ENCODE measurements around a stretch of chr22.

DNA sequence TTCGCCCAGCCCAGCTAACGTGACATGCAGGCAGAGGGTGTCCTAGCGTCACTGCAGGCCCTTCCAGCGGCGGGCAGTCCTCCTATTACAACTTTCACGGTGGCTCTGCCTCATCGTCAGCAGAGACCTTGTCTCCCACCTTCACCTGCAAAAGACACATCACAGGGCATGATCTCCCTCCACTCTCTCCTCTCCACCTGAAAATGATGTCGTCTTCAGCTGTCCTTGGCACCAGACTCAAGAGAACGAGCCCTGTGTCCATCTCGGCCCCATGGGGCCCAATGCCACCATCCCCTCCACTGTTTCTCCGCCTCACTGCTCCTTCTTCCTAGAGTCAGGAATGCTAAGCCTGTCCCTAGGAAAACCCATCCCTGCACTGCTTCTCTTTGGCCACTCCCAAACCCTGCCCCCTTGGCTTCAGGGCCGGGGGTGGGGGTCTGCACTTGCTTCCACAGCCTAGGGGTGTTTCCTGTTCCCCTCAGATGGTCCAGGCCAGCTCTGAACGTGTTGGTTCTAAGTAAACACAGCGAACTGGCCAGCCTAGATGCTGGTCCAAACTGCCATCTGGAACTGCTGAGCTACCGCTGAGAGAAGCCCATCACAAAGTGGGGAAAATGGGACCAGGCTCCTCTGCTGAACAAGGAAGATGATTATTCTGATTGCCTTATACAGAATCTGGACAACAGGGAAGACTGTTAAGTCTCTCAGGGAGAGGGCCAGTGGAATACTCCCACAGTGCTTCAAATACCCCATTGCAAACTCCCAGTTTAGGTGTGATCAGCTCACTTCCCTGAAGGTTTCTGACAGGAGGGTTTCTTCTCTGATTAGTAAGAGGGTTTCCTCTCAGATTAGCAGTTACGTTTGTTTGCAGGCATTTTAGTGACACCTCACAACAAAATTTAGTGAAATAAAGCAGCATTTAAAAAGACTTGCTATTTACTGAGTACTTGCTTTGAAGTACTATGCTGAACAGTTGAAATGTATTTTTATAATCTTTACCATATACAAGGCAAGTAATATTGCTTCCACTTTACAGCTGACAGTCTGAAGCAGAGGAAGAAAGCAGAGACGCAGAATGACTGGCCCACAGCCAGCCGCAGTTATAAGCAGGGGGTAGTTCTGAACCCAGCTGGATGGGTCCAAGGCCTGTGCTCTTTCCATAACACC lies 23.5 kb upstream of the YPEL1 start:
- PRO-cap = no peak

DNA sequence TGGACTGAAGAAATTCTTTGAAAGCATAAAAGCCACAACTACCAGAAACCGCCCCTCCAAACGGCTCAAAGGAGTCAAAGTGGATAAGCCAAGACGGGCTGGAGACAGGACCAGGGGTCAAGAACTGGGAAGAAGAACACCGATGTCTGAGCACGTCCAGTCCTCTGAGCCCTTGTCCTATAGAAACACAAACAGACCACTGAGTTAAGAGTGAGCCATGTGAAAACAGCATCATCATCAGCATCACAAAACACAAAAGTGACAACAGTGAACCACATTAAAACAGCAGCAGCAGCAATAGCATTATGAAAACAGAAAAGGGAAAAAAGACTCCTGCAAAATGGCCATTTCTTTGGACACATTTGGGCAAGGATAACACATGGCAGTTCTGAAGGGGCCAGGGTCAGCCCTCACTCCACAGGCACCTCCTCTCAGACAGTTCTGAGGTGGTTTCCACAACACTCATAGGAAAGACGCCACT lies 28.5 kb upstream of the YPEL1 start:
- PRO-cap = no peak

- PRO-cap = no peak
Observed at GRCh38 chr22:21802347-21802951, 65.0 kb downstream of the MAPK1 start.

GRCh38 chr22:21817026-21817820 lies 50.2 kb downstream of the MAPK1 start:
- PRO-cap = no peak

- PRO-cap = no peak
Observed at GRCh38 chr22:21831981-21833007, 35.2 kb downstream of the MAPK1 start.

DNA sequence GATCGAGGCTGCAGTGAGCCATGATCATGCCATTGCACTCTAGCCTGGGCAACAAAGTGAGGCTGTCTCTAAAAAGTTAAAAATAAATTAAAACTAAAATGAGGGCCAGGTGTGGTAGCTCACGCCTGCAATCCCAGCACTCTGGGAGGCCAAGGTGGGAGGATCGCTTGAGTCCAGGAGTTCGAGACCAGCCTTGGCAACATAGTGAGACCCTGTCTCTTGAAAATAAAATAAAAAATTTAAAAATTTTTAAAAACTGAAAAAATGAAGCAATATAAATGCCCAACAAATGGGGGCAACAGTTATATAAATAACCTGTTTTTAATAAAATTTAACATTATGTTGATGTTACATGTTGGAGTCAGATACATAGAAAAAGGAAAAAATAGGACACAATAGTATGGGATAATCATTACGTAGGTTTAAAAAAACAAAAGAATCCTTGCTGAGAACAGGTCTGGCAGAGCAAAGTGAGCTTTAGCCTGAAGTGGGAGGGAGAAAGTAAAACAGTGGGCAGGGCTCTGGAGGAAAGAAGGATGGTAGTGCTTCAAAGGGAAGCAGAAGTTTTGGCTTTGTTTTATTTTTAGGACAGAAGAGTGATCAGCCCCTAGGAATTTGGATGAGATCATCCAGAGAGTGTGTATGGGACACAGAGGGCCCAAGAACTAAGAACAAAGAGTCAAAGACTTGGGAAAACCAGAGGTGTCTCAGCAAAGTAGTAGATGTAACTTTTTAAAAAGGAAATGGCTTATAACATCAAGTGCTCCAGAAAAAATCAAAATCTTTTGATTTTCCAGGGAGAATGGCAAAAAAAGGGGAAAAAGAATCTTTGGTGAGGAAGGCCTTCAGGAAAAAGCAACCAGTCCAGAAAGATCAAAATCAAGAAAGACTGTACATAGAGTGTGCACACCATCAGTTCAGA lies 30.4 kb downstream of the MAPK1 start:
- PRO-cap = no peak

- PRO-cap = no peak
Observed at GRCh38 chr22:21842951-21843864, 24.2 kb downstream of the MAPK1 start.

DNA sequence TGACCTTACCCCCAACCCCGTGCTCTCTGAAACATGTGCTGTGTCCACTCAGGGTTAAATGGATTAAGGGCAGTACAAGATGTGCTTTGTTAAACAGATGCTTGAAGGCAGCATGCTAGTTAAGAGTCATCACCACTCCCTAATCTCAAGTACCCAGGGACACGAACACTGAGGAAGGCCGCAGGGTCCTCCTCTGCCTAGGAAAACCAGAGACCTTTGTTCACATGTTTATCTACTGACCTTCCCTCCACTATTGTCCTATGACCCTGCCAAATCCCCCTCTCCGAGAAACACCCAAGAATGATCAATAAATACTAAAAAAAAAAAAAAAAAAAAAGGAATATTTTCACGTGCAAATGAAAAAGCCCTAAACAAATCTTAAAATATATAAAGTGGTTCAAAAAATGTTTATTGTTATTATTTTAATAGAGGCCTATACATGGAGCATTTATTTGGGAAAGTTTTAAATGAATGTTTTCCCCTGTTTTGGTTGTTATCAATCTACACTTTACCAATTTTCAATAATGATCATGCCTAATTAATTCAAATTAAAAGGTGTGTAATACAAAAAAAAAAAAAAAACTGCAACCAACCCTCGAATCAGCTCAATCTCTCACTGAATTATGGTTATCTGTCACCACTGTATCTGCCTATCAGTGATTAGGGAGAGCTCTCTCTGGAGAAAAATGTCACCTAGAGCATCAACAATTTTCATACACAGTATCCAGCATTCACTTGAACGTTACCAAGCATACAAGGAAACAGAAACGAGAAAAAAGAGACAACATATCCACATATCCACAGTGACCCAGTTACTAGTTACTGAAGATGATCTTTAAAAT lies 19.1 kb downstream of the MAPK1 start:
- PRO-cap = no peak

GRCh38 chr22:22037245-22037787 lies 54.7 kb upstream of the TOP3B start:
- PRO-cap = no peak

GRCh38 chr22:22061448-22061970 lies 78.9 kb upstream of the TOP3B start:
- PRO-cap = no peak

- PRO-cap = no peak
Observed at GRCh38 chr22:22117815-22118535, 126.6 kb upstream of the VPREB1 start.

- PRO-cap = no peak
Observed at GRCh38 chr22:22156680-22157533, 87.7 kb upstream of the VPREB1 start.

DNA sequence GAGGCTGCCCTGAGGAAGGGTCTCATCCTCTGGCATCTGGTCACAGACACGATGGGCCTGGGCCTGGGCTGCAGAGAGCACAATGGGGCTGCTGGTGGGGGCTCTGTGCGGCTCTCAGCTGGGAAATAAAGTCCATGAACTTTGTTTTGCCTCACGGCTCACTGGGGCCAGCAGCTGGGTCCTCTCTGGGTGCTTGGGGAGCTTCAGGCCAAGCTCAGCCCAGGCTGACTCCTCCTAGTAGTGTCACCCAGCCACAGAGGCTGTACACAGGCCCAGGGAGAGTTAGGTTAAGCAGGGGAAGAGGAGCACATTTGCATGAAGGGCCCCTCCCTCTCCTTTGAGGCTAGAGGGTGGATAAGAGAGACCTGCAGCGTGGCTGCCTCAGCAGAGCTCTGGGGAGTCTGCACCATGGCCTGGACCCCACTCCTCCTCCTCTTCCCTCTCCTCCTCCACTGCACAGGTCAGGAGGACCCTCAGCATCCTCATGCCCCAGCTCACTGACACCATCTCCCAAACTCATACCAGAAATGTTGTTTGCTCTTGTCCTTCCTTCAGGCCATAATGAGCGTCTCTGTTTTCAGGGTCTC lies 82.7 kb upstream of the VPREB1 start:
- PRO-cap = no peak

DNA sequence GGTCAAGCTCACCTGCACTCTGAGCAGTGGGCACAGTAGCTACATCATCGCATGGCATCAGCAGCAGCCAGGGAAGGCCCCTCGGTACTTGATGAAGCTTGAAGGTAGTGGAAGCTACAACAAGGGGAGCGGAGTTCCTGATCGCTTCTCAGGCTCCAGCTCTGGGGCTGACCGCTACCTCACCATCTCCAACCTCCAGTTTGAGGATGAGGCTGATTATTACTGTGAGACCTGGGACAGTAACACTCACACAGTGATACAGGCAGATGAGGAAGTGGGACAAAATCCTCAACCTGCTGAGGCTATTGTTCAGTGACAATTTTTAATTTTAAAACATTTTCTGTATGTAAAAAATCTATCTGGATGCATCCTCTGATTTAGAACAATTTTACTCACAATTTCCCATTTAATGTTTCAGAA lies 82.1 kb upstream of the VPREB1 start:
- PRO-cap = no peak

- PRO-cap = no peak
Observed at GRCh38 chr22:22409960-22410643, 98.4 kb downstream of the ZNF280B start.

DNA sequence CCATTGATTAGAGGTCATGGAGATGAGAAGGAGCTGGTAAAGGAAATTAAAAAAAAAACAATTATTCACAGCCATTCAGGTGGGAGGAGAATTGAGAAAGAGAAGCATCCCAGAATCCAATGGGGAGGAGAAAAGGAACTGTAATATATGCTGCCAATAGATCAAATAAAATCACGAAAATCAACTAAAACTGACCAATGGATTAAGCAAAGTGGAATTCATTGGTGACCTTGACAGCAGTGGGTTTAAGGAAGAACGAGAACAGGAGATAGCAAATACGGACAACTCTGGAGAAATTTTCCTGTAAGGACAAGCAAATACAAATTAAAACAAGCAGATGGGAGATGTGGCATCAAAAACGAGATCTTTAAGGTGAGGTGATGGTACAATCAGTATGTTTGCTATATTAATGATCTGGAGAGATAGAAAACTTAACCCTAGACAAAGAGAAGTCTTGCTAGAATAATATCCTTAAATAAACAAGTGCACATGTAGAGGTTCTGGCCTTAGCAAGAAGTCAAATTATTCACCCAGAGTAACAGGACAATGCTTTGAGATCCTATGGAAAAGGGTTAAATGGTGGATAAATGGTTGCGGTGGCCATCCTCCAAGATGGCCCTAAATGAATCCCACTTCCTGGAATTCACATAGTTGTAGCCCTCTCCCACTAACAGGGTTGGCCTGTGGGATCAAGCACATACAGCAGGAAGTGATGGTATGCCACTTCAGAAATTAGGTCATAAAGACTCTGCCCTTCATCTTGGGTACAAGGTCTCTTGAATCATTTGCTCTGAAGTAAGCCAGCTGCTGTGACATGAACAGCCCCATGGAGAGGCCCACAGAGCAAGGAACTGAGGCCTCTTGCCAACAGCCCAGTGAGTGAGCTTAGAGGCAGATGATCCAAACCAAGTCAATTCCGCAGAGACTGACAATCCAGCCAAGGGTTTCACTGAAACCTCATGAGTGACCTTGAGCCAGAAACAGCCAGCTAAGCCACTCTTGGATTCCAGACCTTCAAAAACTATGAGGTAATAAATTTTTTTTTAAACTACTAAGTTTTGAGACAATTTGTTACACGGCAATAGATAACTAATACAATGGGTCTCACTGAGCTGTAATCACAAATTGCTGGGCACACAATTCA lies 1.9 kb downstream of the ZNF280B start:
- PRO-cap = no peak

- PRO-cap = no peak
Observed at GRCh38 chr22:22546458-22547578, 12.2 kb downstream of the PRAME start.

- PRO-cap = no peak
Observed at GRCh38 chr22:22692784-22693168, 48.4 kb downstream of the GGTLC2 start.

GRCh38 chr22:22823123-22823682 lies 64.4 kb upstream of the IGLL5 start:
- PRO-cap = no peak

DNA sequence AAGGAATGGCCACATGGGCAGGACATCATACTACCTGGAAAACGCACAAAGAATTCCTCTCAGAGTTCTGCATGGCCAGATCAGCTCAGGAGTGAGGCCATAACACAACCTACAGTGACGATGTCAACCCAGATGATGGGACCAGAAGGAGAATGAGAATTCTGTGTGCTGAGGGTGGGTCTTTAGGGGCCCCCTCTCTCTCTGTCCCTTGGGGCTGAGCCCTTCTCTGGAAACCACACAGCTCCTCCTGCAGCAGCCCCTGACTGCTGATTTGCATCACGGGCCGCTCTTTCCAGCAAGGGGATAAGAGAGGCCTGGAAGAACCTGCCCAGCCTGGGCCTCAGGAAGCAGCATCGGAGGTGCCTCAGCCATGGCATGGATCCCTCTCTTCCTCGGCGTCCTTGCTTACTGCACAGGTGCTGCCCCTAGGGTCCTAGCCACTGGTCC lies 7.2 kb upstream of the IGLL5 start:
- PRO-cap = no peak

Measured in type B pancreatic cell (in vitro differentiated cells).